ENCODE results near the gene POU2AF1.

GRCh38 chr11:108565670-108566023 is 27.9 kb downstream of the EXPH5 start:
- PRO-cap: no peak
- RAMPAGE, long total RNA, 4 experiments: no peak in any of the 4 experiments

DNA sequence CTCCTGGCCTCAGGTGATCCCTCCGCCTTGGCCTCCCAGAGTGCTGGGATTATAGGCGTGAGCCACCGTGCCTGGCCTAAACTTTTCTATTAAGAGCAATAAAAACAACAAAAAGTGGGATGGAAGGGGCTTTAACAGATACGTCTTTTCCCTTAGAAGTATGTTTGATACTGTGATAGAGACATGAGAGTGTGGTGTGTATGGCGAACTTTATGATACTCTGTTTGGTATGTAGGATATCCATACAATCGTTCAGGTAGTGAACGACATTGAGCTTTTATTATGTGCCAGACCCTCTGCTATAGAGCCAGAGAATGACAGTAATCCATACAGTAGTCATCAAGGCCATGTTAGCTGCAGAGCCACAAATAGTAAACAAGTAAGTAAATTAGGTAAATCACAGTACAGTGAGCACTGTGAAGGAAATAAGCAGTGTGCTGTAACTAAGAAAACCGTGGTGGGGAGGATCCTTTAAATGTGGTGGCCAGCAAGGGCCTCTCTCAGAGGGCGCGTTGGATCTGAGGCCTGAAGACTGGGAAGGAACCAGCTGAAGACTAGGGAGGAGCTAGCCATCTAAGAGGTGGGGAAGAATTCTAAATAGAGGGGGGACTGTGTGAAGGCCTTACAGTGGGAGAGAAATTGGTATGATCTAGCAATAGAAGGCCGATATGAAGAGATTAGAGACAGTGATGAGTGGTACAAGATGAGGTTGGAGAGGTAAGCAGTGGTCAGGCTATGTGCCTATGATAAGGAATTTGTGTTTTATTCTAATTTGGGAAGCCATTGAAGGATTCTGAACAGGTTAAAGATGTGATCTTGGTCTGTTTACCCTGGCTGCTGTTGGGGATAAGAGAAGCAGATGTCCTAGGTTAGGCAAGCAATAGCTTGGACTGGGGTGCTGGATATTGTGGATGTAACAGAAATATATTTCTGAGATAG is 141.6 kb downstream of the DDX10 start:
- PRO-cap: no peak
- RAMPAGE, long total RNA, 4 experiments: no peak in any of the 4 experiments

DNA sequence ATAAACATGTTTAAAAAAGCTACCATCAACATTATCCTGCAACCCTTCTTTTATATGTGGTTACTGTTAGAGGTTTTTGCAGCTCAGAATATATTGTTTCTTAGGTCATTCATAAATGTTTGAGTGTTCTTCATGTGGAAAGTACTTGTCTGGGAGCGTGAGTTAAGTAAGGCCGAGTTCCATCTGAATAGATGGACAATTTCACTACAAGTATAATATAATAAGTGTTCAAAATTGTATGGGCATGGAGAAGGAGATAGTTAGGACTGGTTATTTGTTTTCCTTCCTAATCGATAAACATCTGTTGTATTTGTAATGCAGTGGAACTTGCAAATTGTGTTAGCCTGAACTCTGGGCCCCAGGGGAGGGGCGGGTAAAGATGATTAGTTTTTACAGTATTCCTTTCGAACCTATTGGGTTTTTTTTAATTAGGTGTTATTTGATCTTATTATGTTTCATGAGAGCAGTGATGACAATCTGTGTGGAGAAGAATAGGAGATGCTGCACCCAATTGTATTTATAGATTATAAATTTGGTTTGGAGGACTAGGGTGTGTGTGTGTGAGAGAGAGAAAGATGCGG is 145.2 kb downstream of the DDX10 start:
- PRO-cap: no peak
- RAMPAGE, long total RNA, 4 experiments: no peak in any of the 4 experiments

- PRO-cap: no peak
- RAMPAGE, long total RNA, 4 experiments: no peak in any of the 4 experiments
Measured at GRCh38 chr11:108838298-108838753, 173.5 kb downstream of the DDX10 start.

DNA sequence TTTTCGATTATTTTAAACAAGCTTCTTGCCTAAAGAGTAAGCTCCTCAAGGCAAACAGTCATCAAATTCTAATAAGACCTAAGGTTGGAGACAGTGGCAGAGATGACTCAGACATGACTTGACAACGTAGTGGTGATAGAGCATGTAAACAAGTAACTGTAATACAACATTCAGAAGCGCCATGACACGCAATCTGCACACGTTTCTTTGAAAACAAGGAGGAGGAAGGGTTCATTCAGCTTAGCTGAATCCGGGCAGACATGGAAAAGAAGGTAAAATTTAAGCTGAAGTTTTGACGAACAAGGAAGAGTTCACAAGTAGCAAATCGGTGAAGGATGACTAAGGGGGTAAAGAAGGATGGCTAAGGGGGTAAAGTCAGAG is 152.4 kb upstream of the ZC3H12C start:
- PRO-cap: no peak
- RAMPAGE, long total RNA, 4 experiments: no peak in any of the 4 experiments

- PRO-cap: no peak
- RAMPAGE, long total RNA, 4 experiments: no peak in any of the 4 experiments
Measured at GRCh38 chr11:110100758-110101366, 7.7 kb downstream of the ZC3H12C start.

DNA sequence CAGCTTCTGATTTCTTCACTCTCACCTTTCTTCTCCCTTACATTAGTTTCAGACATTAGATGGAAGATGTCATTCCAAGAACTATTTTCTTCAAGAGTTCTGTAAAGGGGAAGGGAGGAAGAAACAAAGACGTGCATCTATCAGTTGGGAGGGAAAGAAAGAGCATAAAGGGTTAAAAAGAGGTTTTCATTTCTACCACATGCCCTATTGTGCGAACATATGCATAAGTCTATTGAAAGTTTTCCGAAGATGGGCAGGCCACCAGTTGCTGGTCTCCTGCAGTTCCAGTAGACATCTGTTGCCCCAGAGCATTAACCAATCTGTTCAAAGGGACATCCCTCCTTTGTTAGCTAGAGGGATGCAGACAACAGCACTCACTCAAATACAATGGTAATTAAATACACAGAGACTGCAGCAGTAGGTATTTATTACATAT is 38.5 kb downstream of the ZC3H12C start:
- PRO-cap: no peak
- RAMPAGE, long total RNA, 4 experiments: no peak in any of the 4 experiments

- PRO-cap: no peak
- RAMPAGE, long total RNA, 4 experiments: no peak in any of the 4 experiments
Measured at GRCh38 chr11:110148627-110149188, 55.5 kb downstream of the ZC3H12C start.

DNA sequence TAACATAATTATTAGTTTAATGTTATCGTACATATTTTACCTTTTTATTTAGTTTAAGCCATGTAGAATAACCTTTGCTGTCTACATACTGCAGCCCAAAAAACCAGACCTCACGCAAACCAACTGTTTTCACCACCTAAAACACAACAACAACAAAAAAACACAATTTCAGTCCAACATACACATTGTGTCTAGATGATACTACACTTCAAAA is 31.8 kb downstream of the RDX start:
- PRO-cap: no peak
- RAMPAGE, long total RNA, 4 experiments: no peak in any of the 4 experiments

DNA sequence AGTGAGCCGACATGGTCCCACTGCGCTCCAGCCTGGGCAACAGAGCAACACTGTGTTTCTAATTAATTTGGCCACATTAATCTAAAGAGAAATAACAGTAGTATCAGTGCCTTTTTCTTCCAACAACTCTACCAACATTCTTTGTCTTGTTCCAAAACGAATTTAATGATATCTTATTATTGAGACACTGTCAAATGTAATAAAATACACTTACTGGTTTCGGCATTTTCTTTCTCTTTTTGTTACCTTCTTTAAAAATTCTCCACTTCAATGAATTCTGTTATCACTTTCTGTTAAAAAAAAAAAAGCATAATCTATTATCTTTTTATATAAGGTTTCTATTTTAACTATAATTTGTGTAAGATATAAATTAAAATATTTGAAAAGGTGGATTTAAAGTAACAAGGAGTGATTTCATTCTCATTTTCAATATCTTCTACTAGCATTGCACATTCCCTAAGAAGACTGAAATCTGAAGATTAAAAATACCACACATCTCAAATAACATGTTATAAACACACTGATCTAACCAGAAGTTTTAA is 16.9 kb downstream of the RDX start:
- PRO-cap: no peak
- RAMPAGE, long total RNA, 4 experiments: no peak in any of the 4 experiments

GRCh38 chr11:110462925-110463986 is 33.5 kb downstream of the FDX1 start:
- PRO-cap: no peak
- RAMPAGE, long total RNA, 4 experiments: no peak in any of the 4 experiments

- PRO-cap: no peak
- RAMPAGE, long total RNA, 4 experiments: no peak in any of the 4 experiments
Measured at GRCh38 chr11:111379079-111379607, at the start of gene POU2AF1. Gene POU2AF1, minus strand, starts transcription at chr11:111379275.

- PRO-cap: no peak
- RAMPAGE, long total RNA, 4 experiments: no peak in any of the 4 experiments
Measured at GRCh38 chr11:111413658-111414902, 35.0 kb upstream of the POU2AF1 start.

DNA sequence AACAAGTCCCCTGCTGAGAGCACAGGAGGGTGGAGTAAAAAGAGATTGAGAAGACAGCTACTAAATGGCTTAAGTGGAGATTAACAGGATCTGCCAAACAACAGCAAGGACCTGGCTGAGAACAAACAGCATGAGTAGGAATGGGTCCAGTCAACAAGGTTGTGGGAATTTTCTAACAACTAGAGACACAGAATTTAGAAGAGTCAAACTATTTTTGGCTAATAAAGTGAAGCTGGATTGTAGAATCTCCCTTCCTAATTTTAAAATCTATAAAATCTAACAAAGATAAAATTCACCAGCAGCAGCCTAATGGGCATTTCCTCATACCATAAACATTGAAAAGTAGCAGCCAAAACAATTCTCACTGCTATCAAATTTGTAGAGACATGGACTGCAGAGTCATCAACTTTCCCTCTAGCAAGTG is 18.0 kb downstream of the BTG4 start:
- PRO-cap: no peak
- RAMPAGE, long total RNA, 4 experiments: no peak in any of the 4 experiments

GRCh38 chr11:111663373-111663672 is 61.1 kb downstream of the SIK2 start:
- PRO-cap: no peak
- RAMPAGE, long total RNA, 4 experiments: no peak in any of the 4 experiments

DNA sequence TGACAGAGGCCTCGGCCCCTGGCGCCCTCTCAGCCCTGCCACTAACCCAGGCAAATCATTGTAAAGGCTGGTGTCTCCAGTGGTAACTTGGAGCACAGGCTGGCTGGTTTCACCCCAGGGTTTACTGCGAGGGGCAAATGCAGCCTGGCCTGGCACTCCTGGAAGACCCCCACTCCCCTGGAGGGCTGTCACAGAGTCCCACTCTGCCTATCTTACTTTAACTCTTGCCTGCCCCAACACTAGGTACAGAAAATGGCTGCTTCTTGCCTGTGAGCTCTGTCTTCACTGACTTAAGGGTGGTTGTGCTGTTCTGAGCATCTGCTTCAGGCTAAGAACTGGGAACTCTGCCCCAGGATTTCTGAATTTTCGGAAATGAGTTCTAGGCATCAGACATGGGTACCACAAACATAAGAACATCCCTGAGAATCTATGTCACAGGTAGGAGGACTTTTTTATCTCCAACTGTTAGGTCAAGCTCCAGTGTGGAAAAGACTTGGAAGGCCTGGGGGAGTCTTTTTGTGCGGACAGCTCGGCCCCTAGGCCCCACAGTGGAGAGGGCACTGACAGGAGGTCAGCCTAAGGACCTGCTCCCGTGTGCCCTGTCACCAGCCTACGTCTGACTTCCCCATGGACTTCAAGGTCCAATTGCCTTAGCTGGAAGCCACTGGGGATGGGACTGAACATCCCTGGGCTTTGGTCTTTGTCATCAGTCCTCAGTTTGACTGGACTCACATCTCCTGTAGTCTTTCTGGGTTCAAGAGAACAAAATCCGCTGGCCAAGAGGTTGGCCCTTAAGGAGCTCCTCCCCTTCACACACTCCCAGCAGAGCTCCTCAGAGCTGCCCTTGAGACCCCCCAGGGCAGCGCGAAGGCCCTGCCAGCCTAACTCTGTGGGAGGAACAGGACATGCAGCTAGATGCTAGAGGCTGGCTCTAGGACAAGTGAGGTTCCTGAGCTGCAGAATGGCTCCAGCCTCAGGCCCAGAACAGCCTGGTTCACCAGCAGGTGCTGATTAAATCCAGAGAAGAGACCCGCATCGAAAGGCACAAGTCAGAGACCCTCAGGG is 31.9 kb downstream of the PPP2R1B start:
- PRO-cap: no peak
- RAMPAGE, long total RNA, 4 experiments: no peak in any of the 4 experiments

DNA sequence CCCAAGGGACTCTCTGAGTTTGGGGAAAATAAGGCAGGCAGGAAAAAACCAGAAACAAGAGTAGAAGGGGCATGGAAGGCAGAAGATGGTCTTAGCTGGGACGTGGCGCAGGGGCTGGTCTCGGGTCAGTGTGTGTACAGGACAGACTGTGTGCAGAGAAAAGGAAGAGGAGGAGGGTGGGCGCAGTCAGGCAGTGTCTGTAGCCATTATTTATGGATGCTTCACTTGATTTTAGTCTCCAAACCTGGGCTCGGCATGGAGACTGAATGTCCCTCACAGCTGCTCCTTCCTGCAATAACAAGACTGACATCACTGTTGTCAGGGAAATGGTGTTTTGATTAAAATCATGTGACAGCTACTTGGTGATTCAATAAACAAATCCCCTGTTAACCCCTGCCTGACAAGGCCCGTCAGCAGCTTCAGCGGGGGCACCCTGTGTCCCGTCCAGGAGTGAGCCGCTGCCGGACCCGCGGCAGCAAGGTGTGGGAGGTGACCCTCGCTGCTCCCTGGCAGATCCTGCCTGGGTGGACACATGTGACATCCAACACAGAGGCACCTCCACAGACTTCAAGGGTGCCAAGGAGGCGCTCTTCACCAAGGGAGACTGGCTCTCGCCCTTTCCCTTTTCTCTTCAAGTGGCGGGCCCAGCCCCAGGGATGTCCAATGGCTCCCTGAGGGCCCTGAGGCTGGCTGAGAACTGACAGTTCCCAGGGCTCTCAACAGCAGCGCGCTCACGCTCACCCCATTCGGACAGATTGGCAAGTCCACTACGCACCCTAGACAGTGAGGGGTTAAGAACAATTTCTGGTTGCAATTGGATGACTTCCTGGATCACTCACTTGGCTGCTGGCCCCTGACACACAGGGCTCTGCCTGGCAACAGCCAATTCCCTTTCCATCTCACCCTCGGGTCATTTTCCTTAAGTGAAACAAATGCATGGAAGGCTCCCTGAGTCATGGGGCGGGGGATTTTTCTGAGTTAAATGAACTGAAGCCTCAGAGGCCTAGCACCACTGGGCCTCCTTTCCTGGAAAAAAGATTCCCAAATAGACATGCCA is 30.8 kb downstream of the PPP2R1B start:
- PRO-cap: bidirectional peak, plus-strand start at position 425 of the sequence, minus-strand start at position 268 of the sequence; bidirectional peak, plus-strand start at position 981 of the sequence, minus-strand start at position 757 of the sequence
- RAMPAGE, long total RNA, 4 experiments: no peak in any of the 4 experiments

DNA sequence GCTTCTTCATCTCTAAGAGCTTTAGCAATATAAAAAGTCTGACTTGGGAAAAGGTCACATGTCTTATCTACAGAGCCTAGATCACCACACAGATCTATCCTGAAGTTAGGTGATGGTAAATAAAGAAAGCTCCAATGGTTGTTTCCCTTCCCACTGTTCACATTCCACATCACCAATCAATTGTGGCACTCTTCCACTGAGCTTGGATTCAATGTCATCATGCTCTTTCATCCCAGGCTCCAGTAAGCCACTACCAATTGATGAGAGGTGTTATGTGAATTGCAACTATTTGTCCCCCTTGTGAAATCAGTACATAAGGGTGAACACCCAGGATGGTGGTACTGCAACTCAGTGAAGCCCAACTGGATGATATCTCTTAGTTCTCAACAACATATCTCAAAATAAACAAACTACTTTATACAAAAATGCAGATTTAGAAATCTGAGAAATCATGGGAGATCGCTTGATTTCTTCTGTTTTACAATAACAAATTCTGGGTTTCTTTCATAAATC is 47.7 kb downstream of the ALG9 start:
- PRO-cap: no peak
- RAMPAGE, long total RNA, 4 experiments: no peak in any of the 4 experiments

DNA sequence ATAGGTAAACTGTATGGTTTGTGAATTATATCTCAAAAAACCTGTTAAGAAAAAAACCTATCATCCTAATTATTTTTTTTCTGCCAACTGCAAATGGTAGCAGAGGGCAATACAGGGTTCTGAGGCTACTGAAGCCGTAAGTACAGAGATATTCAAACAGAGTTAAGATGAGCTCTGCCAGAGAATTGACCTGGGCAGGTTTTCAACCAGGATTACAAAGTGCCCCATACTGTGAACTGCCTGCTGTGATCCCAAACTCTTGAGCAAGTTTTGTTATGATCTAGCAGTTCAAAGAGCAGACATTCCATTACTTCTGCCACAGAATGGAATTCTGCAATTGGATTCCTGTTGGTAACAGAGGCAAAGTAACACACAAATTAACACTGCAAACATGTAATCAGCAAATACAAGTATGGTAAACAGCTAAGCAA is 31.3 kb downstream of the ALG9 start:
- PRO-cap: no peak
- RAMPAGE, long total RNA, 4 experiments: no peak in any of the 4 experiments

- PRO-cap: no peak
- RAMPAGE, long total RNA, 4 experiments: no peak in any of the 4 experiments
Measured at GRCh38 chr11:111922718-111923111, 4.0 kb downstream of the C11orf52 start.

Data from esophagus muscularis mucosa (tissue), 4 donors.